Measurements from ENCODE around the genes SLC22A8, SLC22A9, RCOR2 and NAA40.

DNA sequence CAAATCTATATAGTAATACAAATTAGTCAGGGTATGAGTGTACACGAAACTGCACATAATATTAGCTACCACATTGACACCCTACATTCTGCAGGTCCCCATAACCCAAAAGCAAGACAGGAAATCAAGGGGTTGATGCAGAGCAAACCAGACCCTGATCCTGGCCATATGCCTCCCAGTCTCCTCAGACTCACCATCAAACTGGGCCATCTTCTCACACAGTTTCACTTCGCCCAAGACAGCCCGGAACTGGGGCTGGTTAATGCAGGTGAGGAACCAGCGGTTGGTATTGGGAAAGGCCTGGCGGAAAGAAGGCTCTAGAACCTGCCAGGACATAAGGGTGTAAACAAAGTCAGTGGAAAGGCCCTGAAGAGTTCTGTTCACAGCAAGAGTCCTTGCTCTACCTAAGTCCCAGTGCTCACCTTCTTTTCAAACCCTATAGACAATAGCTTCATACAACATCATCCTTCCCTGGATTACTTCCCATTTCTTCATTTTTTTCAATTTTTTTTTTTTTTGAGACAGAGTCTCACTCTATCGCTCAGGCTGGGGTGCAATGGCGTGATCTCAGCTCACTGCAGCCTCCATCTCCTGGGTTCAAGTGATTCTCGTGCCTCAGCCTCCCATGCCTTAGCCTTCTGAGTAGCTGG, 6.4 kb downstream of the EEF1G start:
- RAMPAGE, long total RNA, result no peak
- RRBS, result no CpG with 5 or more reads among the region's 8 CpGs

DNA sequence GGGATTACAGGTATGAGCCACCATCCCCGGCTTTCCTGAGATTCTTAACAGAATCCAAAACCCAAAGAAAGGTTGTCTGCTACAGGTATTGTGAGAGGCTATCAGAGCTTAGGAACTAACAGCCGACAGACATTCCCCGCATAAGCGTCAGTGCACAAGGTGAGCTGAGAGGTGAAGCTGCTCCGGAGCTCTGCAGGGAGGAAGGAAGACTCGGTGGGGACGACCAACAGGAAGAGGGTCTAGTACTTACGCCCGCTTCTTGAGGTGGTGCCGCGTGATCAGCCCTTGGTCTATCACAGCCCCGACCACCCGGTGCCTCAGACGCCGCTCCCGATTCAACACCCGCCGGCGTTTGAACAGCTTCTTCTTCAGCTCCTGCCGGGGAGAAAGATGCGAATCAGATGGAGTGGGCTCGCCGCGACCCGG, 398 bp downstream of the C11orf98 start:
- RAMPAGE, long total RNA, result no peak
- RRBS, result no CpG with 5 or more reads among the region's 25 CpGs

- RAMPAGE, long total RNA, result no peak
- RRBS, result no CpG with 5 or more reads among the region's 10 CpGs
These were observed 1.2 kb upstream of the LRRN4CL start for GRCh38 chr11:62690406-62690982.

GRCh38 chr11:62752563-62753040, 1.4 kb downstream of the ZBTB3 start:
- RAMPAGE, long total RNA, result no peak
- RRBS, result no CpG with 5 or more reads among the region's 1 CpG

- RAMPAGE, long total RNA, result no peak
- RRBS, result 2% methylated on average over 8 of the region's 49 CpGs
These were observed 2.8 kb upstream of the WDR74 start for GRCh38 chr11:62841925-62842945.

- RAMPAGE, long total RNA, result no peak
- RRBS, result 4% methylated on average over 3 of the region's 11 CpGs
These were observed 588 bp upstream of the SLC3A2 start for GRCh38 chr11:62879986-62880630.

DNA sequence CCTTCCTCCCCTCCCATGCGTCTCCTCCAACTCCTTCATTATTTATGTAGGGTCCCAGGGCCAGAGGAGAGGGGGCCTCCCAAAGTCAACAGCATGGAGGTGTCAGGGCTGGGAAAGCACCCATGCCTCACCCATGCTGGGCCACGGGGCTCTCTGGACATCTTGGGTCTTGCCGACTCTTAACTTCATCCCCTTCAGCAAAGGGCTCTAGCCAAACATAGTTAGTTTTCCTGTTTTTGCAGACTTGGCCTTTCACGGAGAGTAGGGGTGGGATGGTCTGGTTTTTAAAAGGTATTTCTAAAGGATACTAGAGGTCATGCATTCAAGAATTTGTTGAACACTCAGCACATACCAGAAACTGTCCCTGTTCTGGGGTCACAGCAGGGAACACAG, 8.2 kb downstream of the SLC3A2 start:
- RAMPAGE, long total RNA, result no peak
- RRBS, result no CpG with 5 or more reads among the region's 4 CpGs

DNA sequence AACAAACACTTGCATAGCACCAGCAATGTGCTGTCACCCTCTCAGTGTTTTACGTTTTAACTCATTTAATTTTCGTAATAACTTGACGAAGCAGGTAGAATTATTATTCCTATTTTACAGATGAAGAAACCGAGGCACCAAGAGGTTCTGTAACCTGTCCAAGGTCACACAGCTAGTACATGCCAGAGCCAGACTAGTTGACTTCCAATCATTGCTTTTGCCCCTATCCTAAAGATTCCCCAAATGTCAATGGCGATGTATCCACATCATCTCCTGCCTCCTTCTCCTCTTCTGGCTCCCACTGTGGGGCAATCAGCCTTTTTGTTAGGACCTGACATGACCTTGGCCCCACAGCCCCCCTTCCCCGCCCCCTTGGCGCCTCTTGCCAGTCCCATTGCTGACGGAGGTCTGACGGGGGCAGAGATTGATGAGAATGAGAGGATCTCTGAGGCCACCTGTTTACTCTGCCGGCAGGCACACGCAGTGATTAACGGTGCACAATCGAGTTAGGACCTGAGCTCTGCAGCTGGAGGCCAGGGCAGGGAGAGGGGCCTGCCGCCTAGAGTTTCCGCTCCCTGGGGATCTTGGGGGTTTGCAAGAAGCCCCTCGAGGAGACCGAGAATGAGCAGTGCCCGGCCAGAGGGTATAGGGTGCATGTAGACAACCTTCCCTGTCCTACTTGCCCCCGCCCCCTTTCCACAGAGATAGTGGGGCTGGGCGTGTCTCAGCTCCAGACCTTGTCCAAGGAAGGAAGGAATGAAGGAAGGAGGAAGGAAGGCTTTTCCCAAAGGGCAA, 6.8 kb upstream of the CHRM1 start:
- RAMPAGE, long total RNA, result no peak
- RRBS, result no CpG with 5 or more reads among the region's 20 CpGs

DNA sequence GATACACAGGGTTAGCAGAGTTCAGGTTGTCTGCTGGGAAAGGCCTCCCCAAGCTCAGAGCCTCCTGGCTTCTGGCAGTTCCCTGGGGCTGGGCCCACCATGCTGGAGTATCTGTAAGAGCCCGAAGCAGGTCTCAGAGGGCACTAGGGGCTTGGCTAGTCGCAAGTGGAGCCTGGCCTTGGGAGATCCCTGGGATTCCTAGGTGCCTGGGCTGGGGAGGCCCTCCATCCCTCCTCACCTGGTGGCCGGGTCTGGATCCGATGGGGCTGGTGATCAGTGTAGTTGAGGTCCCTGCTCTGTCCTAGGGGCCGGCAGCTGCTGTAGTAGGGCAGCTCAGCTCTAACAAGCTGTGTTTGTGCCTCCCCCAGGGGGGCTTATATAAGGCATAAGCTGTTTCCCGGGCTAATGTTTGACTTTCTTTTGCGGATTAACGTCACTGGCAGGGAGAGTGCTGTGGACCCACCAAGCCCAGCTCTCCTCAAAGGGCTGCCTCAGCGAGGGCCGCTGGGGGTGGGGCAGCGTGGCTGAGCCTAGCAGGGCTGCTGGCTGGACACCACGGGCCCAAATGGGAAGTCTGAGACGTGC, at the start of gene SLC22A8:
SLC22A8 (minus strand) TSS at position 351 of the 585 bp plus-strand sequence.
- RAMPAGE, long total RNA, result no peak
- RRBS, result 24% methylated on average over 4 of the region's 13 CpGs

GRCh38 chr11:63023624-63024483, 8.2 kb upstream of the SLC22A8 start:
- RAMPAGE, long total RNA, result no peak
- RRBS, result 7% methylated on average over 3 of the region's 24 CpGs

DNA sequence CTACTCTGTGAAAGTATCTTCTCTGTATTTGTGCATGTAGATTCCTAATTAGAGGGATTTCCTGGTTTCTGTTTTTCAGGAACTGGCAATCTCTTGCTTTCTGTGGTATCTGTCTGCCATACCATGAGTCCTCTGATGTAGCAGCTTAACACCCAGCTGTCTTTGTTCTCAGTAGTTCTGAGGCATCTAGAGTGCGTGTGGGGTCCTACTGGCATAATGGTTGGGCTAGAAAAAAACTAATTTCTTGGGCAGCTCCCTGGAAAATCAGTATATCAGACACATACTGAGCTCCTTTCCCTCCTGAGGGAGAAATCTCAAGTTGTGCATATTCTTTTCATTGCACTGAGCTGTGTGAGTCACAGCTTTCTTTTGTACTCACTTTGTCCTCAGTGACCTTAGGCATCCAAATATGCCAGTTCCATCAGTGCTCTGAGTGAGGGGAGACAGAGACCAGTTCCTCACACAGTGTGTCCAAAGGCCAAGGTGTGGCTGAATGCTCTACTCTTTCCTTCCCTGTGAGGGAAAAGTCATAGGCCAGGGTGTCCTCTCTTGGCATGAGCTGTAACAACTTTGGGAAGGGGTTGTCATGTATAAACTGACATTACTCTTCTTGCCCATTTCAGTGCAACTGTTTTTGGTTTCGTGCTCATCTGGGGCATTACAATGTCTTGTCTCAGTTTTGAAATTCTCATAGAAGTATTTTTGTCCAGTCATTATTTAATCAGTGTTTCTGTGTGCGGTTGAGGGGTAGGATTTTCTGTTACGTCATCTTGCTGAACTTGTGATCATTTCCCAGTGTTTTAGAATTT, 35.6 kb upstream of the SLC22A24 start:
- RAMPAGE, long total RNA, result no peak
- RRBS, result no CpG with 5 or more reads among the region's 4 CpGs

DNA sequence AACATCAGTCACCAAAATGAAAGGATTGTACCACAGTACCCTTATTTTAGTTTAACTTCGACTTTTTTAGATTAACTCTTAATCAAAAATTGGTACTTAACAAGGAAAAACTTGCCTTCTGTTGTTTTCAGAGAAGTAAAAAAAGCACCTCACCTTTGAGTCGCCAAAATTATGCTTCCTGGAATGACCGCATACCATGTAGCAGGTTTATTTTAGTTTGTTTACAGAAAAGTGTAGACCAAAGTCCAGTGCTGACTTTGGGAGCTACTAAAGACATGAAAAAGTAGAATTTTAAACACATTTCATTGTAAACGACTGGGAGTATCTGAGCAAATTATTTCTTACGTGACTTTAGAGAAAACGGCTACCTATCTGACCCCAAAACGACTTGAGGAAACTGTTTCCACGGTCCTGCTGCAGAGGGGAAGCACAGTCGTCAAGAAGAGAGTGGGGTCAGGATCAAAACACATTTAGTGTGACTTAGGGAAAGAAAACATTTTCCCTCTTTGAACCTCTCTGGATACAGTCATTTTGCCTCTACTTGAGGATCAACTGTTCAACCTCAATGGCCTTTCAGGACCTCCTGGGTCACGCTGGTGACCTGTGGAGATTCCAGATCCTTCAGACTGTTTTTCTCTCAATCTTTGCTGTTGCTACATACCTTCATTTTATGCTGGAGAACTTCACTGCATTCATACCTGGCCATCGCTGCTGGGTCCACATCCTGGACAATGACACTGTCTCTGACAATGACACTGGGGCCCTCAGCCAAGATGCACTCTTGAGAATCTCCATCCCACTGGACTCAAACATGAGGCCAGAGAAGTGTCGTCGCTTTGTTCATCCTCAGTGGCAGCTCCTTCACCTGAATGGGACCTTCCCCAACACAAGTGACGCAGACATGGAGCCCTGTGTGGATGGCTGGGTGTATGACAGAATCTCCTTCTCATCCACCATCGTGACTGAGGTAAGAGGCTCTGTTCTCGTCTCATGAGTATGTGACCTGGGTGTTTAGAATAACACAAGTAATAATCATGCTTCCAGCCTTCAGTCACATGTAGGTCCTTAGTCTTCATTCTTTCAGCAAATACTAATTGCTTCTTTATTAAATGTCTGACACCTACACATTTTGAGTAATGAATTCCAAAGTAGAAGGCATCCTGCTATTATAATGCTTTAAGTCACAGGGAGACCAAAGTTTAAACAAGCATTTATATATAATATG, at the start of gene SLC22A9:
SLC22A9 (plus strand) TSS at position 294 of the 1,225 bp plus-strand sequence.
- RAMPAGE, long total RNA, result no peak
- RRBS, result no CpG with 5 or more reads among the region's 16 CpGs

DNA sequence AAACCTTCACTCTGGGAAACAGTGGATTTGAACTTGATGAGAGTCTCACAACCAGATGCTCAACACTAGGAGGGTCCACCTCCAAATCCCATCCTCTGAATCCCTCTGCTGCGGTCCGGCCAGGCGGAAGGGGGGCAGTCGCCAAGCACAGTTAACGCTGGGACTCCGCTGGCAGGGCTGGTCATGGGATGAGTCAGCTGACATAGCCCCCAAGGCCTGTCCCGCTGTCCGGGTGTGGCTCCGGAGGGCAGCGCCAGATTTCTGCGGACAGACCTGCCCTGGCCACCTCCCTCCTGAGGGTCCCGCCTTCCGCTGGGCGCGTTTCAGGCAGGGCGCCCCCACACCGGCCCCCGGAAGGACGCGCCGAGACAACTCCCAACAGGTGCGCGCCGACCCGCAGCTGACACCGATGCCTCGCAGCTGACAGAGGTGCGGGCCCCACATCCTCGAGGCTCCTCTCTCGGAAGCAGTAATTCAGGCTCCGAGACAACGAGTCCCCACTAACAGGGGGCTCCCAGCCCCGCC, 721 bp downstream of the PLAAT3 start:
- RAMPAGE, long total RNA, result no peak
- RRBS, result 0% methylated on average over 5 of the region's 33 CpGs

- RAMPAGE, long total RNA, result no peak
- RRBS, result no CpG with 5 or more reads among the region's 3 CpGs
These were observed 8.6 kb upstream of the PLAAT3 start for GRCh38 chr11:63622904-63623197.

DNA sequence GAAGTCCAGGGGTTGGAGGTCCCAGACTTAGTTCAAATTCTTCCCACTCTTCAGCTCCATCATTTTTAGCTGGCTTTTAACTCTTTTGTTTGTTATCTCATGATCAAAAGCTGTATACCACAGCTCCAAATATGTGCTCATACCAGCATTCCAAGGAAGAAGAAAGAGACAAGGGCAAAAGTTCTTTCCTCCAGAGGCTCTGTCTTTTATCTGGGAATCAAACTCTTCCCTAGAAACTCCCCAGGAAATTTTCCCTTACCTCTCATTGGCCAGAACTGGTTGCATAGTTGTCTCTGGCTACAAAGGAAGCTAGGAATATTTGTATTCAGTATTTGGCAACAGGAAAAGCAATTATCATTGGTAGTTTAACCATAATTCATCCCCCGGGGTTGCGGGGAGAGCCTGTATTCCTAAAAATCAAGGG, 10.4 kb upstream of the ZFTA start:
- RAMPAGE, long total RNA, result no peak
- RRBS, result no CpG with 5 or more reads among the region's 2 CpGs

- RAMPAGE, long total RNA, result no peak
- RRBS, result no CpG with 5 or more reads among the region's 5 CpGs
These were observed 2.6 kb downstream of the MARK2 start for GRCh38 chr11:63841409-63842035.

DNA sequence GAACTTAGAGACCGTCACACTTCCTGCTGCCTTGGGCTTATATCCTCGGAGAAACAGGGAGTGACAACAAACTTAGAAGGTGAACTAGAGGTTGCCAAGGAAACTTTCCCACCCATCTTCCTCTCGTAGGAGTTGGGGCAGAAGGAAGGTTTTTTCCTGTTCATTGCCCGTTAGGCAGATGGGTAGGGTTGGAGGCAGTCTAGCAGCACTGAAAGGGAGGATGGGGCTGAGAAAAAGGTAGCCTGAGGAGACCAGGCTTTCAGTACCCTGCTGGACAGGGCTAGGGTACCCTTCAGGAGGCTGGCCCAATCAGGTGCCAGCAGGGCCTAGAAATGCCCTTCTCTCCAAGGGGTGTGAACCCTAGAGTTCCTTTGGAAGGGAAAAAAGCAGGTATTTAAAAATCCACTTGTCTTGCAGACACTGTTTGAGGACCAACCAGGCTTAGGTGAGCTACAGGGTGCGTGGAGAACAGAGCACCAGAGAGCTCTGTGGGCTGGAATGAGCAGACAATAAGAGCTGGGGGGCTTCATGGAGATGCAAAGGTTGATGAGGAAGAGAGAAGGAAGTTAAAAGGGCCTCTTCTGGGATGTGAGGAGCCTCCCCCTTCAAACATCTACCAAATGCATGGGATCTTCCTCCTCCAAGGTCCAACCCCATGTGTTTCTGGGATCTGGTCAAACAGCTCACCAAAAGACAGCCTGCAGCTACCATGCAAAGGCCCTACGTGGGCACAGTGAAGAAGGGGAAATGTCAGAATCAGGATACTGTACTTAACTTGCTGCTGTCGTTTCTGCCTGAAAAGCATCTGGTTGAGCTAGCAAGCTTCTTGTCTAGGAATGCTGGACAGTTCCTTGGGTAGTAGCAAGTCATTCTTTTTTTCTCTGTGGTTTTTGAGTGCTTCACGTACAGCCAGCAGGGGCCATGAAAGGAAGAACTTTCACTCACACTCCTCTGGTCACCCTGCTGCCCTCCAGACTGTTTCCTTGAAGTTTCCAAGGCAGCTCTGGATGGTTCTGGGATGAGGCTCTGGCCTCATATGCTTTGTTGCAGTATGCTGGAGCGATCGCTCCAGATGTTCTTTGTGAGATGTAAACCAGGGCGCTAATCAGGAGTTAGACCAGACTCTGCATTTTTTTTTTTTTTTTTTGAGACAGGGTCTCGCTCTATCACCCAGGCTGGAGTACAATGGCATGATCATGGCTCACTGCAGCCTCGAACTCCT, 25.0 kb downstream of the RCOR2 start:
- RAMPAGE, long total RNA, result no peak
- RRBS, result no CpG with 5 or more reads among the region's 13 CpGs

DNA sequence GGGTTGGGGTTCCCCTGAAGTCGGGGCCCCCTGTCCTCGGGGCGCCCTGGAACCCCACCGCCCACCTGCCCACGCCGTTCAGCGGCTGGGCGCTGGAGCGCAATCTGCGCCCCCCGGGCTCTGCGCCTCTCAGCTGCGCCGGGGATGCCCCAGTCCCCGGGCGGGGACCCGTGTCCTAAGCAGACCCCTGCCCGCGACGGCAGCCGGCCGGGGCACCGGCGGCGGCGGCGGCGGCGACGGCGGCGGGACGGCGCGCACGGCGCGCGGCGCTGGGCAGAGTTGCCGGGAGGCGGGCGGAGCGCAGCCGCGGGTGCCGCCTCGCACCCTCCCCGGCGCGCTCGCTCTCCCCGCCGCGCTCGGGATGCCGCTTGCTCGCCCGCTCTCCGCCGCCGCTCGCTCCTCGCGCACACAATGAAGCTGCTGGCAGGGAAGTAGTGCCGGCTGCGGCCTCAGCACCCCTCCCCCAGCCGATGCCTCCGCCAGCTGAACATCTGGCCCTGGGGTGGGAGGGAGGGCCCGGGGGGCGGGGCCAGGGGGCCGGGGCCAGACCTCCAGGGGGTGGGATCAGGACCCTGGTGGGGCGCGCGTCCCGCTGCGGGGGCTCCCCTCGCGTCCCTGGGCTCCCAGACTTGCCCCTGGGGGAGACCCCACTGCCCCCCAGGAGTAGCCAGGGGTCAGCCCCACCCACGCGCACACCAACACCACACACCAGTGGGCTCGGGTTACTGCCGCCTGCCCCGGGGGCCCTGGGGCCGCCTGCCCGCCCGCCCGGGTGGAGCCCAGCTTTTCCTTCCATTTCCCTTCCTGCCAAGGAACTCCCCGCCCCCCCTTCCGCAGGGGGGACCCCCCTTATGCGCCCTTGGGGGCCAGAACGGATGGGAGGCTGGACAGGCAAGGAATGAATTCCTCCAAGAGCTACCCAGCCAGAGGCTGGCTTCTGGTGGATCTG, at the start of gene RCOR2:
RCOR2 (minus strand) TSS at position 413 of the 949 bp plus-strand sequence.
- RAMPAGE, long total RNA, result start-site peak on the plus strand centred at position 577 of the sequence, 46 bp wide, 12 and 6 reads in 2 replicates
- RRBS, result 2% methylated on average over 45 of the region's 92 CpGs

GRCh38 chr11:63921142-63921445, 4.1 kb upstream of the RCOR2 start:
- RAMPAGE, long total RNA, result no peak
- RRBS, result no CpG with 5 or more reads among the region's 6 CpGs

GRCh38 chr11:63938302-63939347, at the start of gene NAA40:
TSS of gene NAA40 (plus strand) at chr11:63939002.
- RAMPAGE, long total RNA, result start-site peak on the plus strand at chr11:63938975-63939066, 1,159 and 184 reads in 2 replicates
- RRBS, result 1% methylated on average over 34 of the region's 95 CpGs